Gastrocnemius medialis (tissue), 3 donors: ENCODE measurements around the gene ICOS.

DNA sequence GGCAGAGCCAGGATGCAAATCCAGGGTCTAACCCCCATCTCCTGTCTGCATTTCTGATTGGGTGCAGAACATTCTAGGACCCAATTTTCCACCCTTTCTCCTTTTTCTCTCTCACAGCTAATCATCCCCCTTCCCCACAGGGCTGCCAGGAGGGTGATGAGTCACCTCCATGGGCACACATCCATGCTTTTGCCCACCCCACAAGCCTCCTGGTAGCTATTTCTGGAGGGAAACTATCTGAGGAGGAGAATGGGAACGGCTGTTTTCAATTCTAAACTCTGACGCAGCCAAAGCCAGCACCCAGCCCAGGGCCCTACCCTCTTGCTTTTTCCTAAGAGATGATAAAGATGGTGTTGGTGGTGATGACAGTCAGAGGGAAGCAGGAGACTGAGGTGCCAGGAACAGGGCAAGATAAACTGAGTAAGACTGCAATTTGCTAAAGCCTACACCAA is 62.2 kb upstream of the FZD7 start:
- PRO-cap: no peak
- RAMPAGE, long total RNA, 3 experiments: no peak in any of the 3 experiments

- PRO-cap: bidirectional peak, plus-strand start at chr2:202020353, minus-strand start at chr2:202020274
- RAMPAGE, long total RNA, 3 experiments: no peak in any of the 3 experiments
Measured at GRCh38 chr2:202019986-202020460, 13.6 kb upstream of the FZD7 start.

- PRO-cap: no peak
- RAMPAGE, long total RNA, 3 experiments: no peak in any of the 3 experiments
Measured at GRCh38 chr2:202135693-202135945, 62.6 kb downstream of the KIAA2012 start.

GRCh38 chr2:202149313-202149802 is 76.3 kb downstream of the KIAA2012 start:
- PRO-cap: no peak
- RAMPAGE, long total RNA, 3 experiments: no peak in any of the 3 experiments

DNA sequence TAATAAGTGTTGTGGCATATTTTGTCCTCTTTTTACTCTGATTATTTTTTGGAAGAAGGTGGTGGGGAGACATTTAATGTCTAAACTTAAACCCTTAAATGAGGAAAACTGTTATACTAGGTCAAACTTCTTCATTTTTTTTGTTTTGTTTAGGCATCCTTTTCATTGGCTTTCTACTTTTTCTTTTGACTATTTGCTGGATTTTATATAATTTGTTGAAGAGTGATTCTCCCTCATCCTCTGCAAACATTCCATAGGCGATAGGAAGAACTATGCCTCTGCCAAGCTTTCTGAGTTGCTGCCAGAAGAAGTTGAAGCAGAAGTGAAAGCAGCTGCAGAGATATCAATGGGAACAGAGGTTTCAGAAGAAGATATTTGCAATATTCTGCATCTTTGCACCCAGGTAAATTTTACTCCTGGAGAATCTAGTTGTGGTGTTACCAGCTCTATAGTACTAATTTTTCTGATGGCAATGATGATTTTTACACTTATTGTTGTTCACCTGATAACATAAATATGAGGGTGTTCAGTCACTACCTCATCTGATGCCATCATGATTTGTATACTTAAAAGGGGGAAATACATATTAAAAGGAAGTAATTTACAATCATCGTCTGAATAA is 25.4 kb downstream of the NOP58 start:
- PRO-cap: no peak
- RAMPAGE, long total RNA, 3 experiments: no peak in any of the 3 experiments

DNA sequence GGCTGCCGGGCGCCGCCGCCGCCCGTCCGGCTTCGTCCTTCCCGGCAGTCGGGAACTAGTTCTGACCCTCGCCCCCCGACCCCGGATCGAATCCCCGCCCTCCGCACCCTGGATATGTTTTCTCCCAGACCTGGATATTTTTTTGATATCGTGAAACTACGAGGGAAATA is 756 bp downstream of the BMPR2 start:
- PRO-cap: unidirectional peak, minus-strand start at position 34 of the sequence
- RAMPAGE, long total RNA, 3 experiments: no peak in any of the 3 experiments

DNA sequence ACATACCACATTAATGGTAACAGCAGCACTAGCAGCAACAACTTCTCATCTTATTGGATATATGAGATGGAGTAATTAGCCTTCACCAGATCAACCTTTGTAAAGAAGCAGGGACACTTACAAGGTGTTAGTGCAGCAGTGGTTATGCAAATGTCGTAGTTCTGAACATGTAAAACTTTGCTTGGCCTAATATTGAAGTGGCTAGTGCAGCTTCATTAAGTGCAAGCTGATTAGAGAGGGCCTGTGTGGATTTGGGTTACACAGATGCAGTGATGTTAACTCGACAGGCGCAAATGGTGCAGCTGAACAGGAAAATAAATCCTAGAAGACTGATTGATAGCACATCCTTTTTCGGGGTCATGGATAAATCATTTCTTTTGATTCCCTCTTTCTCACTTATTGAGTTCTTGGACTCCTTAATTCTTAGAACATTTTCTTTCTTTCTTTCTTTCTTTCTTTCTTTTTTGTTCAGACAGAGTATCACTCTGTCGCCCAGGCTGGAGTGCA is 3.3 kb downstream of the BMPR2 start:
- PRO-cap: no peak
- RAMPAGE, long total RNA, 3 experiments: no peak in any of the 3 experiments

GRCh38 chr2:202501844-202502408 is 125.8 kb downstream of the BMPR2 start:
- PRO-cap: no peak
- RAMPAGE, long total RNA, 3 experiments: no peak in any of the 3 experiments

GRCh38 chr2:202816057-202816414 is 55.5 kb downstream of the ICA1L start:
- PRO-cap: no peak
- RAMPAGE, long total RNA, 3 experiments: no peak in any of the 3 experiments

DNA sequence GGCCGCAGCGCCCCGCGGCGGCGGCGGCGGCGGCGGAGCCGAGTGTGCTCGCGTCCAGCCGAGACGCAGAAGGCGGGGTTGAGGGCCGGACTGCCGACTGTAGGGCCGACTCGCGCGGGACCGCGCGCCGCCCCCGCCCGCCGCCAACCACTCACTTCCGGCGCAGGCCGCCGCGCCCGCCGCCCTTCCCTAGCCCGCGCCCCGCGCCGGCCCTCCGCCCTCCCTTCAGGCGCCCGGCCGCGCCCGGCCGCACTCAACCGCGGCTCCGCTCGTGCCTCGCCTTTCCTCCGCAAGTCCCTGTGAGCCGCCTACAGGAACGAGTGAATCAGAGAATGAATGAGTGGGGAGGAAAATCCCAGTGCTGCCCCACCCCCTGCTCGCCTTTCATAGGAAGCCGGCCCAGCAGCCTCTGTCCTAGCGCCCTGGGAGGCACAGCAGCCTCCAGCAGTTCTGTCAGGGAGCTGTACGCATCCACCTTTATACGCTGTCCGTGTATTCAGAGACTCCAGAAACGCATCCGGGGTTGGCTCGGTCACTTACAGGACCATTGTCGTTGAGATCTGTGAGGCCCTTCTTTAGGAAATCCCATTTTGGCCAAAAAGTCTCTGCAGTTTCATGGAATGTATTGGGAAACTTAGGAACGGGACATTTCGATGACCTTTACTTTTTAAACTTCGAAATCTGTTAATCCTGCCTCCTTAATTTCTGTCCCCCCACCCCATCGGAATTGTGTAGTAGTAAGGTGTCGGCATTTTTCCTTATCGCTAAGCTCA is 415 bp upstream of the RAPH1 start:
- PRO-cap: bidirectional peak, plus-strand start at position 154 of the sequence, minus-strand start outside the sequence; bidirectional peak, plus-strand start at position 414 of the sequence, minus-strand start at position 322 of the sequence
- RAMPAGE, long total RNA, 3 experiments: no peak in any of the 3 experiments

DNA sequence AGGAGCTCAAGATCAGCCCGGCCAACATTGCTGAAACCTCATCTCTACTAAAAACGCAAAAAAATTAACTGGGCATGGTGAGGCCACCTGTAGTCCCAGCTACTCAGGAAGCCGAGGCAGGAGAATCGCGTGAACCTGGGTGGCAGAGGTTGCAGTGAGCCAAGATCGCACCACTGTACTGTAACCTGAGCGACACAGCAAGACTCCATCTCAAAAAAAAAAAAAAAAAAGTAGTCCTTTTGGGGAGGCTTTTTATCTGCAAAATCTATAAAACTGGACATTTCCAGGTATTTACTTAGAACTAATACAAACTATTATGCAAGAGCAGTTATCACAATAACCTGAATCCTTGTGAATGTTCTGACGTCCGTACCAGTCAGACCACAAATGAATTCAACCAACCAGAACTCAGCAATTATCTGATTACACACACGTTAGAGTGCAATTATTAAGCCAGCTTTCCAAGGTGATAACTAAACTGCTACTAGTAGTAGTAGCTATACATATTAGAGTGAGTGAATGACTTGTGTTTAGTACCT is 8.8 kb upstream of the RAPH1 start:
- PRO-cap: no peak
- RAMPAGE, long total RNA, 3 experiments: no peak in any of the 3 experiments

GRCh38 chr2:203604049-203604452 is 69.0 kb upstream of the RAPH1 start:
- PRO-cap: no peak
- RAMPAGE, long total RNA, 3 experiments: no peak in any of the 3 experiments

DNA sequence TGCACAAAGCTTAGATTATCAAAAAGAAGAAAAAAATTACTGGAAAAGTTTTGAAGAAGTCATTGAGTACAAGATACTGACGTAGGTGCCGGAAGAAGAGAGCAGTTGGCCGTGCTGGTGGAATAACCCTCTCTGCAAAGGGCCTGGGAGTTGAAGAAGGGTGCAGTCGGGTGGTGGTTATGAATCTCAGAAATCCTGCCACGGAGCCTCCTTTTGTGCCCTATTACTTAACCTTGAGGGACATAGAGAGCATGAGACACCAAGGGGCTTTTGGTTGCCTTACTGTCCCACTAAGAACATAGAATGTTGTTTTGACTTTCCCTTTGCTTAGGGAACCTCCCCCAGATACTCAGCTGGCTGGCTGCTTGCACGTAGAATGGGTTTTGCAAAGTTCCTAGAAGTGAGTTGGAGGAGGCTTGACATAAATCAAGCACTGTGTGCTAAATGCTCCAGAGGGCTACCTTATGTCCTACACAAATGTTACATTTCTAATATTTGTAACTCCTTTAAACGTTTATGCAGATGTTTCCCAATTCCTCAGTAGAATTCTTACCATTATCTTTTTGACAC is 1.2 kb upstream of the CD28 start:
- PRO-cap: no peak
- RAMPAGE, long total RNA, 3 experiments: no peak in any of the 3 experiments

DNA sequence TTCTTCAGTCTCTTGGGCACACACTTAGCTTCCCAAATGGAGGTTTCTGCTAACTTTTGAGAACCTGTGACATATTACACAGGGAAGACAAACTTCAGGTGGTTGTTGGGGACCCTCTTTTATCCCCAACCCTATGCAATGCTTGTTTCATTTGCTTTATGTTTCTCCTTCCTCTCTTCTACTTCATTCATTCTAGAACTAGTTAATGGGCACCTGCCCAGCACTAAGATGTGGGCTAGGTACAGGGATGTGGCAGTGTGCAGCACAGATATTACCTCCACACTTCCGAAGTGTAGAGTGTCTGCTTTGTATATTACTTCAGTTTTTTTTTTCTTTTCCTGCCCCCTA is 35.1 kb downstream of the CD28 start:
- PRO-cap: no peak
- RAMPAGE, long total RNA, 3 experiments: no peak in any of the 3 experiments

- PRO-cap: no peak
- RAMPAGE, long total RNA, 3 experiments: no peak in any of the 3 experiments
Measured at GRCh38 chr2:203936452-203936960, at the start of gene ICOS. ICOS (plus strand) TSS chr2:203936763.

DNA sequence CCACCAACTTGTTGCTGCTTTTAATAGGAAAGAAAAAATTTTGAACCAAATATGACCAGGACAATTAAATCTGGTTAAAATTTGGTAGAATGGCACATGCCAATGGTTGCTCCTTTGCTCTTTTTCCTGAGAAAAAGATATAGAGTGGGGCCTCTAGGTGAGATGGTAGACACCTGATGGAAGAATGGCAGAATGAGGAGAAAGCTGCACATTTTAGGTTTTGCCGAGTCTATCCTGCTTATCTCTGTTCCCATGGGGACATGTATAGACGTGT is 90.3 kb downstream of the ICOS start:
- PRO-cap: no peak
- RAMPAGE, long total RNA, 3 experiments: no peak in any of the 3 experiments

DNA sequence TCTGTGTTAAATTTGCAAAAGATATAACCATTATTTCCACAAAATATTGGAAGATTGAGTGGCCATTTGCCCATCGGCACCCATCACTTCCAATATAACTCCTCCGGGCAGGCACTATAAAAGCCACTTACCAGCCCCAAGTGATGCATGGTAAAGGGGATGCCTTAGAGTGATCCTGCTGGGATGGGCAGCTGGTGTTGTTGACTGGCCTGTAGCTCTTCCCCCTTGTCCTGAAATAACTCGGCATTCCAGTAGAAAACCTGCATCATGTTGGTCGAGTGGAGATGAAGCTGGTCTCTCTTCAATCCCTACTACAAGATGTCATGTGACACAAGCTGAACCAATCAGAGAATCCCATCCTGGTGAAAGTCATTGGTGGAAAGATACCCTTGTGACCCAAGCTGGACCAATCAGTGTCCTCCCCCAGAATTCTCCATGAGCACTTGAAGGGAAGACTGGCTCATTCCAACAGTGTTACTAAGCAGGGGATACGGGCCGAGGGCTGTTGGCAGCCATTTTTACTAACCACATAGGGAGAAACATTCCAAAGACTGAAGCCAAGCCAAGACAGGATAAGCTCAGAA is 298.2 kb downstream of the ICOS start:
- PRO-cap: no peak
- RAMPAGE, long total RNA, 3 experiments: no peak in any of the 3 experiments

GRCh38 chr2:204579282-204579501 is 33.9 kb downstream of the PARD3B start:
- PRO-cap: no peak
- RAMPAGE, long total RNA, 3 experiments: no peak in any of the 3 experiments

- PRO-cap: no peak
- RAMPAGE, long total RNA, 3 experiments: no peak in any of the 3 experiments
Measured at GRCh38 chr2:204704616-204705350, 159.5 kb downstream of the PARD3B start.

GRCh38 chr2:205700099-205700600 is 17.8 kb downstream of the NRP2 start:
- PRO-cap: no peak
- RAMPAGE, long total RNA, 3 experiments: no peak in any of the 3 experiments